SJCRH30 (cell line): ENCODE measurements around a stretch of chr4.

- RAMPAGE, long total RNA, result no peak
Observed at GRCh38 chr4:82223668-82224232, 150.0 kb downstream of the HNRNPD start.

GRCh38 chr4:82347989-82348918 is 25.5 kb downstream of the HNRNPD start:
- RAMPAGE, long total RNA, result no peak

DNA sequence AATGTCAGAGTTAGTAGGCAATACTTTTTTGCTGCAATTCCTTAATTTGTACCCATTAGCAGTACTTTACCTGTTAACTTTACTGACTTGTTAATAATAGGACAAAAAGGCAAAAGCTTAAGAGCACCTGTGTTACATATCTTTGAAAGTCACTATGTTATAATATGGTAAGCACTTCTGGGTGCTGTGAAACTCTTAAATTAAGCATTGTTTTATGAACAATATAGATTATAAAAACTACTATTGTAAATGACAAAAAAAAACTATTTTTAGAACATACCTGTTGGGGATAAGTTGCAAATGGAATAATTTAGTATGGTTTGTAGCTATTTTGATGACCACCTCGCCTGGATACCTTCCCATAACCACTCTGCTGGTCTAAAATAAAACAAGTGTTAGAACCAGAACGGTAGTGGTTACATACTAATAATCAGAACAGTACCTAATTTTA is 18.7 kb downstream of the HNRNPD start:
- RAMPAGE, long total RNA, result no peak

DNA sequence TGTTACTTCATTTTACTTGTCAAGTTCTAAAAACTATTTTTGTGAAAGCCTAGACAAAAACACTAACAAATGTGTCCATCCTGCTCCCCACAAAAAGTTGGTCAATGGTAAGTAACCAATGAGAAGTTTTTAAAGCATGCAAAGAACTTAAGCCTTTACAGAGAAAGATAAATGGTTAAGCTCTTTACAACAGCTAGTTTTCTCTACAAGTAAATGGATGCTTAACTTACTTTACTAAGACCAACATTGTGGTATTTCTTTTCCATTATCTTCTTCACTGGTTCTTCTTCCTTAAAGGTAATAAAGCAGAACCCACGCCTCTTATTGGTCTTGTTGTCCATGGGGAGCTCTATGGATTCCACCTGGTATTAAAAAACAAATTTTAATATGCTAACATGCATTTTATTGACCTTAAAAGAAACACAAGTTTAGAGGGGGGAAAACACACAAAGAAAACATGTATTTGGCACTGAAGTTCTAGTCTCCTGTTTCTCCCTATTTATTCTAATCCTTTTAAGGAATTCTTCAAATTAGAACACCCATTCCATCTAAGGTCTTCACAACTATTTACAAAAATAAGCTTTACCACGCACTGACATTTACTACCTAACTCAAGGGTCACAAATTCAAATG is 16.6 kb downstream of the HNRNPD start:
- RAMPAGE, long total RNA, result no peak

DNA sequence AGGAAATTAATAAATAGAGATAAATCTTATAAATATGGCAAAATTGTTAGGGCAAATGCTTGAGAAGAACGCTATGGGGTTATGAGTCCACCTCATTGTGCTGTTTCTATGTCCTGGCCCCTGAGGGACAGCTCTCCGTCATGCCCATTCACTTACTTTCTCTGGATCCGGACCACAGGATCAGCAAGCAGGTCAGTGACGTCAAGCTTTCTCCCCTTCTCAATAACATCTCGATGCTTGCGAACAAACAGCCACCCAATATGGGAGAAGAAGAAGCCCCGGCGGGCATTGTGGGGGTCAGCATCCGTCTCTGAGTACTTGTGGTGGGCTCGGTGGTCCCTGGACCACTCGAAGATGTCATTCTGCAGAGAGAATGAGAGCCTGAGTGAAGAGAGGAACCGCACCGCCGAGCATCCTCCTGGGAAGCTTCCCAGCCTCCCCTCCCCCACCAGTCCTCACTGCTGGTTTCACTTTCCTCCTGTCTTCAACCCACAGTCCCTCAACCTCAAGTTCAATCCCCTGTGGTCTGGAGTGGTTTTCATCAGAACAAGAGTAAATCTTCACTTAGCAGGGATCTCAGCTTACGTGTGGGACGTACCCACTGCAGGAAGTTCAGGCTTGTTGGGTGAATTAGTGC is 117.9 kb downstream of the SCD5 start:
- RAMPAGE, long total RNA, result no peak

DNA sequence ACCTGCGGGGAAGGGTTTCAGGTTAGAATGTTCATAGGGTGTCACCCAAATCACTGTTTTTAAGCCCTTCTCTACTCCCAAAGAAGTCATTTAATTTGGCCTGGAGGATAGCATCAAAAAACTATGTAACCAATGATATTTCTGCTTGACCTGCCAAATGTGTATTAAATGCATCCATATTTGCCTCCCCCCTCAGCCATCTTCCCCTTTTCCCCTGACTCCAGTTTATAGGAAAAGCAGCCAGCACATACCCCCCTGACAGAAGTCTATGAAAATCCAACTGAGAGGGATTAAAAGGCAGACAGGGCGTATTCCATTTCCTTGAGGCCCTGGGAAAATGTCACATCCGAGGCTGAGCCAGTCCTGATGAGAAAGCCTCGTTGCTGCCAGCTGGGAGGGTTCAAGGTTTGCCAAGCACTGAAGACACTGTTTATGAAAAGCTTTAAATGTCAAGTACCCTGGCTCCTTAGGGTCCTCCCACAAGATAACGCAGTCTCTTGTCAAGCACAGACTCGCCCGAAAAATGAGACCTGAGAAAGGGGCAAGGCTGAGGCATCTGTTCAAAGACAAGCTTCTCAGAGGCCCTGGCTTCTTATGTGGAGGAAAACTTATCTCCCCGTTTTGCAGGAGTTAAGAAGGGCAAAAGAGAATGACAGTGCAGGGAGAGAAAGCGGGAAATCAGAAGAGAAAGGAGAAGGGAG is 44.9 kb downstream of the SCD5 start:
- RAMPAGE, long total RNA, result no peak

- RAMPAGE, long total RNA, result no peak
Observed at GRCh38 chr4:82899420-82899812, 1.1 kb upstream of the THAP9 start.

GRCh38 chr4:83111964-83112833 is 2.3 kb downstream of the PLAC8 start:
- RAMPAGE, long total RNA, result no peak

GRCh38 chr4:84501516-84502430 is 2.7 kb upstream of the NKX6-1 start:
- RAMPAGE, long total RNA, result no peak

DNA sequence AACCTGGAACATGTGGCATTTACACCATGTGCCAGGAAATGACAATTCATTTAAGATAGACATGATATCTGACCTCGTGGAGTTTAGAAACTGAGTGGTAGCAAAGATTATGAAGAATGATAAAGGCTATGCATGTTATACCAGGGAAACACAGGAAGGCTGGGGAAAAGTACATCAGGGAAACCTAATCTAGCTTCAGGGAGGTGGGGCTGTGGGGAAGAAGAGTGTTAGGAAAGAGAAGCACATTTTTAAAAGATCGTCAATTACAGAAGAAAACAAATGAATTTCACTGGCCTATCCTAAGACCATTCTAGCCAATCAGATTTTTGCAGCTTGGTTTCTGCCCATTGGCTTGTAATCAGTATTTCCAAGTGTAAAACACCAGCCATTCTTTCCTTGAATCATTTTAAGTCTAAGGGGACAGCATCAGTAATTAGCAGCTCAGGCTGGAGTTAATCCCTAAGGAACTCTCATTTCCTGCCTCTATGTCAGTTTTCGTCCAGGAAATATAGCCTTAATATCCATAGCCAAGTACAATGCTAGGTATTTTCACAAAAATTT is 79.3 kb downstream of the WDFY3 start:
- RAMPAGE, long total RNA, result no peak

DNA sequence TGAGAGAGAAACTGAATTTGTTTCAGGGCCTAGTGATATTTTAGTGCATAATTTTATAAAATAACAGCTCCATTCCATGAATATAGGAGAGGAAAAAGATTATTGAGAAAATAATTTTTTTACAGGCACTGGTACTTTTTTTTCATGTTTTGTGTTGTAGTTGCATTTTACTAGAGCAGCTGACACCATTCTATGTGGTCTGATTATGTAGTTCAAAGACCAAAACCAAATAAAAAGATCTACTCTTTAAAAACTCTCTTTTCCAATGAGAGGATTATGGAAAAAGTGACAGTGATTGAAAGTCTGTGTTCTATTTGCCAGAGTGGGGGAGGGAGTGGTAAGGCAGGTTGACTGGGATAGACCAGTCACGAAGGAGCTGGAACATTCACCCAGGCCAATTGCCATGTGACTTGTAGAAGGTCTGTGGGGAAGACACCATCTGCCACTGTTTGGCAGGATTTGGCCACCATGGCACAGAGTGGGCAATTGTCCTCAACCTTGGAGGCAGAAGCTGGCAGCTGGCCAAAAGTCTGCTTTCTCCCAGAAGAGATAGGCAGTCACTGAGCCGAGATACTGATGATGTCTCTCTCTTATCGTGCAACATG is 266.8 kb downstream of the ARHGAP24 start:
- RAMPAGE, long total RNA, result no peak

- RAMPAGE, long total RNA, result no peak
Observed at GRCh38 chr4:85778150-85779213, 303.5 kb downstream of the ARHGAP24 start.

DNA sequence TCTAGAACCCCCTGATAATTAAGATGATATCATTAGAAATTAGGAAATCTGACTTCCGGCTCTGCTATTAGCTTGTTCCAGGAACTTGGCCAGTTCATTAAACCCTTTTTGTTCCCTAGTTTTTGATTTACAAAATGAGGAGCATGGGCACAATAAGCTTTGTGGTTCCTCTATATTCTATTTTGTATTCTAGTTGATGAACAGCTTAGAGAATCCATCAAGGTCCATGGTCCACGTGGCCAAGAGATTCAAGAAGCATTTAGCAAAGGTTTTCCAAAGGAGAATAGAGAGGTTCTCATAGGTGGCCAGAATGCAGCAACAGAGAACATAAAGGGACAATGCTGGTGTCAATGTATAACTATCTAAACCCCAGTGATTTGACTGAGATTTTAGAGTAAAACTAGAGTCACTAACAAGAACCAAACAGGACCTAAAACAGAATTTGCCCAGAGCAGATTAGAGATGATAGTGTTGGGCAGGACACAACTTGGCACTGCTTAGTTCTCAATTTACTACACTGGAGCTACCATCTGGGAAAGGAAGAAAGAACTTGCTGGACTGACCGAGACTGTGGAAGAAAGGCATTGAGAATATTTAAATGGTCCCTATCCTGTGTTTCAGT is 407.6 kb downstream of the ARHGAP24 start:
- RAMPAGE, long total RNA, result no peak

DNA sequence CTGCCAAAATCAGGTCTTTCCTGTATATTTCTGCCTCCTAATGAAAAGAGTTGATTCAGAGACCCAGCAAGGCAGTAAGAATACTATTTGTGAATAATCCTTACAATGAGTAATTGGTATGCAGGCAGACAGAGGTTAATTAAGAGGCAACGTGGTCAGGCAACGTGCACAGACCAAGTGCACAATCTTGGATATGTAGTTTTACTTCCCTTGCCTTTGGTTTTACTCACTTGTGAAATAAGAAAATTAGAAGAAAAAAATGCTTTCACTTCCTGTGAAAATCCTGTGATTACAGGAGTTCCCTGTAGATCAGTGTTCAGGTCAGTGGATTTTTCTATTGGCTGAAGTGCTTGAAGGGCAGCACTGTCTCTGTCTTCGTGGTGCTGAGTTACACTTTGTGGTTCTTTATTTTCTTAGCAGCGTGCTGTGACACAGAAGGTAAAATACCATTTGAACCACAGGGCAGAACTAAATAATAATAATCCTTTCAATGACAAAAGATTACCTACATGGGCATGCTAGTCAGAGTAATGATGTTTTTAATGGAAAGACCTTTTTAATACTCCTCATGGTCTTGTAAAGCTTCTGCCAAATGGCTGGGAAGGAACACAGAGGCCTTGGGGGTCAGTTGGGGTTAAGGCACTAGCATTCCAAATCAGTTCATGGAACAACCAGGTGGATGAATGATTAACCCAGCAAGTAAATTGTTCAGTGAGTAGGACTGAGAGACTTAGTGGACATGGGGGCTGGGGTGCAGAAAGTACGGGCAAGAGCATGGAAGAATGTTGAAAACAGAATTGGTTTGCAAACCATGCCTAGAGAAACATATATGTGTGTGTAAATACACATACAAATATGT is 430.8 kb downstream of the MAPK10 start:
- RAMPAGE, long total RNA, result no peak

DNA sequence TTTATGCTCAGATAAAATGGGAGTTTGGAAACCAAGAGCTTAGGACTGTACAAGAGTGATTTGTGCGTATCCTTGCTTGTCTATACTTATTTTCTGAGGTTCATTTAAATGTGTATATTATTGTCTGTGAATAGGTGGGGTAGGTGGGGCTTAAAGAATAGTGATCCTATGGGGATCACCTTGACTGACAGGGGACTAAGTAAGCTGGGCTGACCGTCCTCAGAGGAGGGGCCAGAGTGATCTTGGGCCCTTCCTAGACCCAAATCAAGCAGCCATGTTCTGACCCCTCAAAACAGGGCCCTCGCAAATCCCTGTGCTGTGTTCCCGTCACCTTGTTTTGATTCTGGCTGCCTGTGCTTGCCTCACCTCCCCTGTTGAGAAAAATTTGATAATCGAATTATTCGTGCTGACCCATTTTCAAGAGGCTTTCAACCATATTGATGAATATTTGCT is 428.7 kb downstream of the MAPK10 start:
- RAMPAGE, long total RNA, result no peak

DNA sequence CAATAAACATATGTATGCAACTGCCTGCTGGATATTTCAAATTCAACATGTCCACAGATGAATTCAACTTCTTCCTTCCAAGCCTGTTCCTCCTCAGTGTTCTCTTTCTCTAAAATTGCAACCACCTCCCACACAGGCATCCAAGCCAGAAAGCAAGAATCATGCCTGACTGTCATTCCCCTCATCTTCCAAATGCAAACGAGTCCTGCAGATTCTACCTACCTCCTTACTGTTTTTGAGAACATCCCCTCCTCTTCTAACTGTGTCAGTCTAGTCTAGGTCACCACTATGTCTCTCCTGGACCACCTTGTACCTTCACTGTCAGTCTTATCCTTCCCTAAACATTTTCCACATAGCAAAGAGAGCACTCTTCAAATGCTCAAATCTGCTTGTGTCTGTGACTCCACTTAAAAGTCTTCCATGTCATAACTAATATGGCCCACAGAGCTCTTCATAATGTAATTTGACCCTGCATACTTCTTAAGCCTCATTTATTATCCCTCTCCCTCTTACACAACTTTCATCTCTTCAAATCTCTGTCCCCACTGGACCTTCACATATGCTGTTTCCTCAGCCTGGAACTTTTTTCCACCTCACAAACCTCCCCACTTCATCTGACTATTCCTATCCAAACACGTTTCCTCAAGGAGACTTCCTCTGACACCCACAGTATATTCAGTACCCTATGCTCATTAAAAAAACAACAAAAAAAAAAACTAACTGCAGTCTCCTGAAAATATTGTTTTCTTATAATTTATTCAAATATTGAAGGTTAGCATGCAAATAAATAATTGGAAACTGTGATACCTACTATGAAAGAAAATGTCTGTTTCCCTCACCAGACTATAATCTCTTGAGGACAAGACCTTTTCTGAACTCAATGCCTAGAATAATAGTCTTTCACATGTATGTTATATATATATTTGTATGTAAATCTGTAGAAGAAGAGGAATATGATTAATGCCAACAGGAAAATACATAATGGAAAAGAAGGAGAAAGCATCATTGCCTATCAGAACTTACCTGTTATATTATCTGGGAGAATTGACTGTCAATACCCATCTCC is 25.5 kb downstream of the MAPK10 start:
- RAMPAGE, long total RNA, result no peak

DNA sequence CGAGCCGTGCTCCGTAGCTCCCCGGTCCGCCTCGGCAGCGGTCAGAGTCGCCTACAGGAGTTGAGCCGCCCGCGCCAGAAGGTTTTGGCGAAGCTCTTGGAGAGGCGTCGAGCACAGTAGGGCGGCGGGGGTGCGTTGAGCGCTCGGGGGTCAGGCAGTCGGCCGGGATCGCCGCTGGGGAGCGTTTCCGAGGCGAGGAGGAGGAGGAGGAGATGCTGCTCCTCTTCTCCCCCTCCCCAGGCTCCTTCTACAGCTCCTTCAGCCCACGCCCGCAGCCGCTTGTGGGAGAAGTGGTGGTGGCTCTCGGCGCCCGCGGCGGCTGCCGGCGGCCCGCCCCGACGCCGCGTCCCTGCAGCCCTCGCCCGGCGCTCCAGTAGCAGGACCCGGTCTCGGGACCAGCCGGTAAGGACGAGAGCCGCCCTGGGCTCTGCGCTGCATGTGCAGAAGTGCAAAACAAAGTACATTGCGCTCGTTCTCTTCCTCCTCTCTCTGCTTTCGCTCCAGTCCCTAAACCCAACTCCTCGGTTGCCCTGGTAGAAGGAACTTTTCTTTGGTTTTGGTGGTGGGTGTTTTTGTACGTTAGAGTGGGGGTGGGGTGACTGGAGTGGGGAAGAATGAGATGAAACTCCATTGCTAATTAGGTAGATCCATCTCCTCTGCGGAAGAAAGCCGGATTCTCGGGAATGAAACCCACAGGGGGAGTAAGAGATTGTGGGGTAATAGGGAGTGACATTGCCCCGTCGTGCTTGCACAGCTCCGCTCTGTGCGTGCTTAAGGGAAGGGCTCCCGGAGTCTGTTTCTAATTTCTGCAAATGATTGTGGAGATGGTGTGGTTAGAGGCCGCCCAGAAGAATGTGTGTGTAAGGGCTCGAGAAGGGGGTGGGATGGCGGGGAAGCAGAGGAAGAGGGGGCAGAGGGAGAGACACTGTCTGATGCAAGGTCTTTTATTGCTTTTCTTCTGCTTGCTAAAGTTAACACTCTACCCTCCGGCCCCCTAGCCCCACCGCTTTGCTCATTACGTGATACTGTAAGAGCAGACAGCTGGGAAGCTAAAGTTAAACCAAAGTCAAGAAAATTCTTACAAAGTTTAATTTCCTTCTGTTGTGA is 626 bp downstream of the PTPN13 start:
- RAMPAGE, long total RNA, result no peak

GRCh38 chr4:87500655-87500931 is 28.6 kb downstream of the SPARCL1 start:
- RAMPAGE, long total RNA, result no peak

DNA sequence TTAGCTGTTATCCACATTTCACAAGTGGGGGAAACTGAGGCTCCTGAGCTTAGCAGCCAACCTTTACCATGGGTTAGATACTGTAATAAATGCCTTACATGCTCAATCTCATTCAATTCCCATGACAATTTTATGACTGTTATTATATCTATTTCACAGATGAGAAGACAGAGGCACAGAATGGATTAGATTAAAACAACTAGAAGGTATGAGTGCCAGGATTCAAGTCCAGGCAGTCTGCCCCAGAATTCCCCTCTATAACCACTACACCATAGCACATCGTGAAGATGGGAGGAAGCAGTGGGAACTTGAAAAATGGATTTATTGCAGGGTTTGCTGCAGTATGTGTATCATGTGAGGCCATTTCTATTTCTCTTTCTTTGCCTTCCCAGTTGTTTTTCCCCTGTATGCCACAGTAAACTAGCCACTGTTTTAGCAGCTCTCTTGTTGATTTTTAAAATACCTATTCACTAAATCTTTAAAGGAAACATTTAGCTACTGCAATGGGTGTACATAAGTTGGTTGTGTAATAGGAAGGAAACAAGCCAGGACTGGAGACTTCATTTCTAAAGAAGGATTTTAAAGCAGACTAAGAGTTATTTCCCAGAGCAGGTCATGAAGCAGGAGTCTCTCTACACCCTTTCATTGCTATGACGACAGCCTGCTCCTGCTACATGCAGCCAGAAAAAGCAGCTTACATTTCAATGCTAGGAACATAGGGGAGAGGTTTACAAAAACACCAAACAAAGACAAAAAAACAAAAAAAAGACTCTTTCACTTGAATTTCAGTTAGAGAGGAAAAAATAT is 3.8 kb downstream of the SPARCL1 start:
- RAMPAGE, long total RNA, result no peak

DNA sequence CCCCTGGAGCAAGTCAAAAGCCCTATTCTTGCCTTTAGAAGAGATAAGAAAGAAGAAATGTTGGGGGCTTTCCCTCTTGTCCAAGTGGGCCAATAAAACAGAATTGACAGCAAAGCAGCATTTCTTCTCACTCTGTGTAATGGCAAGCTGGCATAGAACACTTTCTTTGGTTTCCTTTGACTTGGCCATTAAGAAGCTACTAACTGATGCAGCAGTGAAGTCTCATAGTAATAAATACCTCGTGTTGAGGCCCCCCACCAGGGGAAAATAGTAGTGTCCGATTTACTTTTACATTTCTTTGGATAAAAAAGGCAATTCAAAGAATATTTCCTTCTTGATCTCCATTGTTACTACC is 3.2 kb downstream of the SPARCL1 start:
- RAMPAGE, long total RNA, result no peak